ENCODE data around the genes PLEKHG2, SELENOV and MAP3K10.

DNA sequence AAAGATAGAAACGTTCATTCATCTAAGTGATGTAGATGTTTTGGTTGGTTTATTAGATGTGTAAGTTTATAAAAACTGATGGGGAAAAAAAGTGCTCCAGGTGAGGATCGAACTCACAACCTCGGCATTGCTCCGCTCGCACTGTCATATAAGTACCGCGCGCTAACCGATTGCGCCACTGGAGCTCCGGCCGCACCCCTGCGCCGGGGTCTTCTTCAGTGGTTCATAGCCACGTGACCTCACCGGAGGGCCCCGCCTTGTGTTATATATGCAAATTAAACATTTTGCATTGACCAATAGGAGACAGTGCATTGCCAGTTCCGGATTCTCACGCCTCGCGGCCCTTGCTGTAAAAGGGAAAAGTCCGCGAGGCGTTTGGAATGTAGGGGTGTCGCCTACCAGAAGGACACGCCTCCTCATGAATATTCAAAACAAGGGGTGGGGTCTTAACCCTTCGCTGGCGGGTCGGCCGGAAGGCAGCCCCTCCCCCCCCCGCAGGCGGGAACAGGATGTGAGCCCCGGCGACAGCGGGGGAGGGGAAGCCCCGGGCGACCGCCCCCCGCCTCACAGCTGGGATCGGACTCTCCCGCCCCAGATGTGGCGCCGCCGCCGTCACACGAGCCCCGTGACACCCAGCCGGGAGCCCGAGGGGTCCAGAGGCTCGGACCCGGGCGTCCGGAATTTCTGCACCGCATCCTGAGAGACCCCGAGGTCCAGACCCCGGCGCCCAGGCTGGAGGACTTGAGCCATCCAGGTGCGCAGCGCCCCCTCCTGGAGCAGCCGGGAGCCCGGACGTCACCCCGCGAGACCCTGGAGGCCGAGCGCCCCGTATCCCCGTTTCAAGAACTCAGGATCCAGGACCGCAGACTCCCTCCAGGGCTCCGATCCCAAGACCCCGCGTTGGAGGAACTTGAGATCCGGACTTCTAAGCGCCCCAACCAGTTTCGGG is at the start of gene PLEKHG2:
Gene PLEKHG2 (plus strand): TSS at position 594 of the 949 bp plus-strand sequence.
- PRO-cap, result bidirectional peak, plus-strand start at position 539 of the sequence, minus-strand start outside the sequence; unidirectional peak, plus-strand start at position 594 of the sequence; unidirectional peak, plus-strand start at position 628 of the sequence; bidirectional peak, plus-strand start at position 842 of the sequence, minus-strand start at position 743 of the sequence

GRCh38 chr19:39415402-39415878 is 3.0 kb downstream of the PLEKHG2 start:
- PRO-cap, result no peak

GRCh38 chr19:39422727-39423020 is 10.2 kb downstream of the PLEKHG2 start:
- PRO-cap, result no peak

DNA sequence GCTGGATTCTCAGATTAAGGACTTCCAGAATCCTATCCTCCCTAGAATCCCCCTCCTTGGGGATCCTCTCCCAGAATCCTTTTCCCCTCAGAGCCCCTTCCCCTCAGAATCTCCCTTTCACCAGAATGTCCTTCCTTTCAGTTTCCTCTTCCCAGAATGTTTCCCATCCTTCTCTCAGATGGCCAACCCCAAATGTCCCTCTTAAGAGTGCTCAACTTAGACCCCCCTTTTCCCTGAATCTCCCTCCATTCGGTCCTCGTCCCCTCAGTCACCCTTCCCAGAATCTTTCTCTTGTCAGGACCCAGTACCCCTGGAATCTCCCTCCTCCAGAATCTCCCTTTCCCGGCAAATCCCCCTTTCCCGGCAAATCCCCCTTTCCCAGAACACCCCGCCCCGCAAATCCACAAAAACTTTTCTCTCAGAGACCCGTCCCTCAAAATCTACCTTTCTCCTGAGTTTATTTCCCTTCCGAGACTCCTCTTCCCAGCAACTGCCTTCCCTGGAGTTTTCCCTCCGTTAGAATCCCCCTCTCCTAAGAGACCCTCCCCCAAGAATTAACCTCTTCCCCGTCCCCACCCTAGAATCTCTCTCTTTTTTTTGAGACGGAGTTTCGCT is 744 bp upstream of the RPS16 start:
- PRO-cap, result no peak

DNA sequence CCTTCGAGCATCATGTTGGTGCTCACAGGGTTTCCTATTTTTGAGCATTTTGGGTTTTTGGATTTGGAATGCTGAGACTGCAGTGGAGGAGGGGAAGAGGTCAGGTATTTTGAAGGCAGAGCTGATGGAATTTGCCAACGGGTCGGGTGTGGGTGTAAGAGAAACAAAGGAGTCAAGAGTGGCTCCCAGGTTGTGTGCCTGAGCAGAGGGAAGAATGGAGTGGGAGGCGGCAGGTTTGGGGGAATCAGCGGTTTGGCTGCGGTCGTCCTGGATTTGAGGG is 14.7 kb upstream of the TIMM50 start:
- PRO-cap, result no peak

GRCh38 chr19:39514757-39516092 is at the start of gene SELENOV:
Gene SELENOV (plus strand): TSS chr19:39515139.
- PRO-cap, result no peak

- PRO-cap, result no peak
These were observed 777 bp downstream of the EID2 start for GRCh38 chr19:39538990-39539778.

DNA sequence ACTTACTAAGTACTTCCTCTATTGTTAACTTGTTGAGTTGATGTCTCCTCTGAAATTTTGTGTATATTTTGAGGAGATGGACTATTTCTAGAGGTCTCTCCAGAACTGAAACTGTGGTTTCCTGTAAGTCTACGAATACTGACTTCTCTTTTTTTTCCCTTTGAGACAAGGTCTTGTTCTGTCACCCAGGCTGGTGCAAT is 12.3 kb upstream of the EID2 start:
- PRO-cap, result no peak

- PRO-cap, result no peak
These were observed 15.1 kb downstream of the LGALS14 start for GRCh38 chr19:39719333-39719771.

- PRO-cap, result no peak
These were observed 5.5 kb downstream of the DYRK1B start for GRCh38 chr19:39828229-39829058.

DNA sequence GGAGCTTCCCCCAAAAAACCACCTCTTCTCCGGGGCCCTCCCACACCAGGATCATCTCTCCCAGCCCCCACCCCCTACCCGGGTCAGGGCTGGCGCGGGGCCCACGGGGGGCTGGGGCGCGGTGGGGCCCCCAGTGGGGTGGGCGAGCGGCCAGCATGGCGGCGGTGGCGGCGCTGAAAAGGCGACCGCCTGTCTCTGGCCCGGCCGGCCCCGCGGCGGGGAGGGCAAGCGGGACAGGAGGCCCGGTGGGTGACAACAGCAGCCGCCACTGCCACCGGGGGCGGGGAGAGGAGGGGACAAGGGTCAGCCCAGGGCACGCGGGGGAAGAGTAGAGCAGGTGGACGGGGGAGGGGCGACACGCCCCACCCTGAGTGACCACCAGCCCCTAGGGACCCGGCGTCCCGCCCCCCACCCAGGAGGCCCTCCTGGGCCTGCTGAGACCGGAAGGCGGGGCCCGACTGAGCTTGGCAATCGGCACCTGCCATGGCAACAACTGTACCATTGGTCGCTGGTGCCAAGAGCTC is 711 bp downstream of the DYRK1B start:
- PRO-cap, result bidirectional peak, plus-strand start outside the sequence, minus-strand start at position 436 of the sequence

- PRO-cap, result no peak
These were observed 51.6 kb upstream of the FBL start for GRCh38 chr19:39897844-39898184.

GRCh38 chr19:39913655-39914517 is 57.1 kb upstream of the PSMC4 start:
- PRO-cap, result no peak

GRCh38 chr19:40169510-40169934 is 21.7 kb upstream of the MAP3K10 start:
- PRO-cap, result no peak

- PRO-cap, result bidirectional peak, plus-strand start at chr19:40191042, minus-strand start at chr19:40190975; bidirectional peak, plus-strand start at chr19:40191426, minus-strand start at chr19:40191387
These were observed at the start of gene MAP3K10 for GRCh38 chr19:40190390-40191526. Gene MAP3K10 (plus strand): TSS chr19:40191426.

GRCh38 chr19:40204262-40204696 is 13.1 kb downstream of the MAP3K10 start:
- PRO-cap, result no peak

DNA sequence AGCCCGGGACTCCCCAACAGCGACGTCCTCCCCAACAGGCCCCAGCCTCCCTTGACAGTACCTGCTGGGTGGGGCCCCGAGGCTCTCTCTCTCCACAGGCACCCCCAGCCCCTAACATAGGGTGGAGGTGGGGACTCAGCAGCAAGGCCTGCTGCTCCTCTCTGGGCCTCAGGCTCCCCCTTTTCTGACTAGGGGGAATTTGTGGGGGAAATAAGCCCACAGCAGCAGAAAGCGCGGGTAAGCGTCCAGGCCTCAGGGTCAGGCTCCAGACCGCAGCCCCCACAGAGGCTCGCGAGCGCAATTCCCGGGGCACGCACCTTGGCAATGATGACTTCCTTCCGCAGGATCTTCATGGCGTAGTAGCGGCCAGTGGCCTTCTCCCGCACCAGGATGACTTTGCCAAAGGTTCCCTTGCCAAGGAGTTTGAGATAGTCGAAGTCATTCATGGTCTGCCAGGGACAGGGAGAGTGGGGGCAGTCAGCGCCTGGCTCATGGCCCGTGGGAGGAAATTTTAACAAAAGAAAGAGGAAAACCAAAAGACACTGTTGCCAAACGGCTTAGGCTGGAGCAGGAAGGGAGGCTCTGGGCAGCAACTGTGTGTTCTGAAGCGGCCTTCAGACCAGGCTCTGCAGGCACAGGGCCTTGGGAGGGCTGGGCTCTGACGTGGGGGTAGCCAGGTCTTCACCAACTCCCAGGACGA is 15.3 kb upstream of the CCNP start:
- PRO-cap, result no peak

- PRO-cap, result unidirectional peak, minus-strand start at chr19:40349251
These were observed 688 bp downstream of the PLD3 start for GRCh38 chr19:40349065-40349701.

DNA sequence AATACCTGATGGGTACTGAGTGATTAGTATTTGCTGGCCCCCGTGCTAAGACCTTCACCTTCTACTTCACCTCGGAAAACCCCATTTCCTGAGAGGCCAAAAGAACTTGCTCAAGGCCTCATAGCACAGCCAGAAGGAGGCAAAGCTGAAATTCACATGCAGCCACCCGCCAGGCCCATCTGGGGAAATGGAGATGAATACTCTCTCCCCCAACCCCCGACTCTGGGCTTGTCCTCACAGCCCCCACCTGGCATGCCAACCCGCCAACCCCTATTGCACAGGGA is 3.2 kb downstream of the PRX start:
- PRO-cap, result no peak

DNA sequence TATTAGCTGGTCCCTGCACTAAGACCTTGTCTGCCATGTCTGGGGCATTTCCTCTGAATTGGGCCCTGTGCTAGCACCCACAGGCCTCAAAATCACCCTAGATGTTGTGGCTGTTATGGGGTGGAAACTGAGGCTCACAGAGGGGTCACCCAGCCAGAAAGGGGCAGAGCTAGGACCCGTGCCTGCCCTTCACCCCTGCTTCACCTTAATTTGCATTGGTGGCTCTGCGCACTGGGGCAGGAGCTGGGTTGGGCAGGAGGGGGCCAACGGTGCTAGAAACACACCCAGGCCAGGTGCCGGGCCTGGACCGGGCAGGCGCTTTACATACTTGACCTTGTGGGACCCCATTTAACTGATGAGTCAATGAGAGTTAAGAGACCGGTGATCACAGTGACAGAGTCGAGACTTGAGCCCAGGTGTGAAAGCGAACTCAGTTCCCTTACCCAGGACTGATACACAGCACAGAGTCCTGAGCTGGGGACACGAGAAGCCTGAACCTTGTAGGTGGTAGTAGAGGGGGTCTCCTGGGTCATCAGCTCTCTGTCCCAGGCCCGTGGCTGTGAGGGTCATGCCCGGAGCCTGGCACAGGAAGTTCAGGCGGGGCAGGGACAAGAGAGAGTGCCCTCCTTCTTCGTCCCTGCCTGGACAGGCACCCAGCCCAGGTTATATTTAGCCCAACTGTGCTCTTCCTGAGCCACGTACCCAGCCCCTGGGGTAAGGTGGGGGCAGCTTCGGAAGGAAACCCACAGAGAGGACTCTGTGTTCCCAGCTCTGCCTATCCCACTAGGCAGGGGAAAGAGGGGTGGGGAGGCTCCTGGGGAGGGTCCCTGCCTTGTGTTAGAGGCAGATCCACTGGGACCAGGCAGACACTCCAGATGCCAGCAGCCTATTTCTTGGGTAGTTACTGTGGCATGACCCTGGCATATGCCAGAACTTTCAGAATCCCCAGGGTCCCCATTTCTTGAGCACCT is 1.9 kb downstream of the PRX start:
- PRO-cap, result no peak

All from right common carotid artery plus branches (tissue), 1 donor.